GM23248 (cell line): ENCODE results near the gene CBLN1.

DNA sequence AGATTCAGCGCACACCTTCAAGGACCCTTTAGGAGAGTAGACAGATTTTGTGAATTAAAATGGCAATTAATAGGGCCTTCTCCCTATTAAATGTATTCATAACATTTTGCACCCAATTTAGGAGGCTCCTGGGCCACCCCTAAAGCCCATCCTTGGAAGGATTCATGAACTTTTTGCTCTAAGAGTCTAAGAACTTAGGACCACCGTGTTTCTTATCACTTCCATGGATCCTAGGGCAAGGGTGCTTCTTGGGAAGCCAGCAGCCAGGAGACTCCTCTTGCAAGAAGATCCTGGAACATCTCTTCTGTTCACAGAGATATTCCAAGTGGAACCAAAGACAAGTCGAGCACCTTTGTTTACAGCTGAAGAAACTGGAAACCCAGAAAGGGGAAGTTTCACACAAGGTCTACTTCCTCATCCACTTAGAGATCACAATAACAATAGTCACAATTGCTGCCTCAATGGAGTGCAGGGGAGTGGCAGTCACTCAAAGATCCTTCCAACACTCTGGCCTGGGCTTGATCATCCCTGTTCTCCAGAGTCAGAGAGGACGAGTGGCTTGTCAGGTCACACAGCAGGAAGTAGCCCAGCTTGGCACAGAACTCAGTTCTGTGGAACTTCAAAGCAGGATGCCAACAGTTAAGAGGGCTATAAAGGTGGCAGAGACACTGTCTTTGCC, 46.8 kb upstream of the SIAH1 start:
- RAMPAGE, long total RNA: no peak

GRCh38 chr16:48499171-48499855, 110.7 kb downstream of the N4BP1 start:
- RAMPAGE, long total RNA: no peak

DNA sequence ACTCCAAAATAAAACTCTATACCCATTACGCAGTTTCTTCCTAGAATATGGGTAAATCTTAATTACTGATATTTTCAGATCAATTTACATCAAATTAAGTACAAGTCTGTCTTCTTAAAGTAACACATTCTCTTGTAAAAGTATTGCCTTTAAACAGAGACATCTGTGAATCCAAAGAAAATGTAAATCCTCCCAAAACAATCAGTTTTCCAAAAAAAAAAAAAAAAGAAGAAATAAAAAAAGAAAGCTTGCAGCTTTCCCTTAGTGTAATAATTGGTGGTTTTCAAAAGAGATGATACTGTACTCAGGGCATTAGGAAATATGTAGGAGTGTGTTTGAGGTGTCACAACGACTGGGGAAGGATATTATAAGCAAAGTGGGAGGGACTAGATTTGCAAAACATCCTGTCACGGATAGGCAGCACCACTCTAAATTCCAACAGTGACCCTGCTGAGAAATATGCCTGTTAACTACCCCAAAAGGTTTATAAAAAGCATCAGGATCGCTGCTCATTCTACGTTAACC, 51.8 kb downstream of the N4BP1 start:
- RAMPAGE, long total RNA: no peak

- RAMPAGE, long total RNA: no peak
Observed at GRCh38 chr16:49281725-49282765, at the start of gene CBLN1. Gene CBLN1 (minus strand): TSS chr16:49281838.

DNA sequence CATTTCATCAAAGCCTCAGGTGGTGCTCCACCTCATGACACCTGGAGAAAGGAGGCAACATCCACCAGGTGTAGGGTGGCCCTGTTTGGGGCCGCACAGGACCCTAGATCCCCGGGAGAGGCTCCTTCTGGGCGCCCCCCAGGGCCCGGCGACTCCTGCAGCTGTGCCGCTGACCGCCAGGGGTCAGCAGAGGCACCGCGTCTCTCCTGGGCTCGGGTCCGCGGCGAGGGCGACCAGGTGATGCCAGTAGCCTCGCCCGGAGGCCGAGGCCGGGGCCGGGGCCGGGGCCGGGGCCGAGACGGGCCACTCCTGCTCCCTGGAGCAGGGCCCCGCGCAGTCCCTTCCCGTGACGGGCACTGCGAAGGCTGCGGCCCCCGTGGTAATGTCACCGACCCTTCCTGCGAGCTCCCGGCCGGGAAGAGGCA, 118.6 kb downstream of the C16orf78 start:
- RAMPAGE, long total RNA: no peak

DNA sequence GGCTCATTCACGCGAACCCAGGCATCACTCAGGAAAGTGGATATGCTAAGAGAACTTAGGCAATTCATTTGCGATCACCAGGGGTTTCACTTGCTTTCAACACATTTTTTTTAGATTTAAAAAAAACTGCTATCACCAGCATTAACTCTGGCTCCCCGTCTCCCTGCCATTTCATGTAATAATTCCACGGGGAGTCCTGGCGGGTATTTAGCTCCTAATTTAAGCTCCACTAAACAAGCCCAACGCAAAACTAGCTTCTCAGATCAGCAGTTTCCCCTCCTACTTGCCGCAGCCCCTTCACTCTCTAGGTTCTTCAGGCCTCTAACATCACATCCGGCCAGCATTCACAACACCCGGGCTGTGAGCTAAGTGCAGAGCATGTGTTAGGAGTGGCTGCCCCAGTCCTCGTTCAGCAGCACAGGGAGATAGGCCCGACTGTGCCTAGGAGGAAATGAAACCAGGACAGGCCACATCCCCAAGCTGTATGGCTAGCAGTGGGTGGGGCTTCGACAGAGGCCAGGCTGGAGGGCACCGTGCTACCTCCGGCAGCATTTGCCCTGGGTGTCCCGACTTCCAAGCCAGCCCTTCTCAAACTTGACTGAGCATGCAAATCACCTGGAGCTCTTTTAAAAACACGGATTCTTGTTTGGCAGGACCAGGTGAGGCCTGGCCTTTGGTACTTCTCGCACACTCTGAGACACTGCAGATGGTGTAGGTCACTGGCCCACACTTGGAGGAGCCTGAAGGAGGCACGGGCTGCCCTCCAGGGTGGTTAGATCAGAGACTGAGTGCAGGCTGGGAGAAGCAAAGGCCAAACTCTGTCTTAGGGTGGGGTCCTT, 201.8 kb downstream of the C16orf78 start:
- RAMPAGE, long total RNA: no peak

GRCh38 chr16:49834189-49835176, 21.4 kb downstream of the ZNF423 start:
- RAMPAGE, long total RNA: no peak

GRCh38 chr16:49854979-49855990, 627 bp downstream of the ZNF423 start:
- RAMPAGE, long total RNA: no peak

GRCh38 chr16:49856444-49857587, 904 bp upstream of the ZNF423 start:
- RAMPAGE, long total RNA: no peak

DNA sequence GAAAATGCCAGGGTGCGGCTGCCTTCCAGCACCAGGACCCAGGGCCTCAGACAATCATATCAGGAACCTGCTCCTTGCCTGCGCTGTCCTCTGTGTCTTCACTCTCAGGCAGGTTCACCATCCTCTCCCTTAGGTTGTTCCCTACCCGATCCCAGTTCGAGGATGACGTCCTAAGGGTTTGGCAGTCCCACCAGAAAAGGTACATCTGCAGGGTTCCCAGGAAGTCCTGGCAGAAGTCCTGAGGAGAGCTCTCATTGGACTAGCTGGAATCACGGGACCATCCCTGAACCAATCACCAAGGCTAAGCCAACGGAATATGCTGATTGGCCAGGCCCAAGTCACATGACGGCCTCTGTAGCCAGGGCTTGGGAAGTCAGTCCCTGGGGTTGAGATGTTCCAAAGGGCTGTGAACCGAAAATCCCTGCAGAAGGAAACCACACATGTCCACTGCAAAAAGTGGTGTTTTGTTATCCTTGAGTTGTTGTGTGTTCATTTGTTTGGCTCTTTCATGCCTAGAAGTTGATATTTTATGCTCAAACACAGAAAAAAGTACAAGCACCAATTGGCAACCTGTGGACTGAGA, 68.1 kb upstream of the ZNF423 start:
- RAMPAGE, long total RNA: no peak

DNA sequence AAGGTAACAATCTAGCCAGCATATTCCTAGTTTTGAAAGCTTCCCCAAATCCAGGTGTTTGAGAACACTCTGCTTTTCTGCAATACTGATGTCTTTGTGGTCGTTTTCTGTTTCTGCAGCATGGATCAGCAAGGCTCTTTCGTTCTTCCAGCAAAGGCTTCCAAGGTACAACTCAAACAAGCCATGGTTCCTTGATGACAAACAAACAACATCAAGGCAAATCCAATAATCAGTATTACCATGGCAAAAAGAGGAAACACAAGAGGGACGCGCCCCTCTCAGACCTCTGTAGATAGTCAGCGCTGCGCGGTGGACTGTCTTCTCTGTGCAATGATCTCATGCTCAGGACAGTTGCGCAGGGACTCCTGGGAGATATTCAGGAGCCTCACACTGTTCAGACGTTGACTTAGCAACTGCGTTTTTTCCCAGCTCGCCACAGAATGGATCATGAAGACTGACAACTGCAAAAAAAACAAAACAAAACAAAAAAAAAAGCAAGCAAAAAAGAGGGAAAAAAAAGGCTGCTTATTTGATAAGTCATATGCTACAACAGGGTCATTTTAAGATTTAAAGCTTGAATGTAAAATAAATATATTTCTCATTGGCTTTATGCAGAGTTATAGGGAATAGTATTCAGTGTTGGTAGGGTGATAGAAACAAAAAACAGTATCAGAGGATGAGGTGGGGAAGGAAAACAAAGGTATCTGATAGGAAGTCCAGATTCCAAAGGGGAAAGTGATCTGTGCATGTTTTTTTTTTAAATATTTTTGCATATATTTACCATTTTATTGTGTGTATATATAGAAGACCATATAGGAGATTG, 37.1 kb upstream of the ADCY7 start:
- RAMPAGE, long total RNA: no peak

- RAMPAGE, long total RNA: no peak
Observed at GRCh38 chr16:50244186-50244843, 22.0 kb upstream of the ADCY7 start.

DNA sequence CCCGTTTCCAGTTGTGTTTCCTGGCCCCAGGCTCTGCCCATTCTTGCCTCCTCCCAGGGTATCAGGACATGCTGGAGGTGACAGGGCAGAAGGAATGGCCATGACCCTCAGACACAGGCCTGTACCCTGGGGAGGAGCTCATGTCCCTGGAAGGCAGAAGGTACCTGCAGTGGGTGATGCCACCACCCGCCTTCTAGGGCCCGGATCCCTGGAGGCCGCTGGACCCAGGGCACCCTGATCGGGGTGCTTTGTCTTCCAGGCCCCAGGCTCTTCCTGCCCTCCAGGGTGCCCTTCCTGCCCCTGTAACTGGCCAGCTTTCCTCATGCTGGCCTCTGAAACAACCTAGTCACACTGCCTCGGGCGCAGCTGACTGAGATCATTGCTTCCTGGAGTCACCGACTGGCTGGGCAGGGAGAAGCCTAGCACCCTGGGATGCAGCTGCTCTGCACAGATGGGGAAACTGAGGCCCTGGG, 5.7 kb downstream of the ADCY7 start:
- RAMPAGE, long total RNA: no peak

- RAMPAGE, long total RNA: no peak
Observed at GRCh38 chr16:50591672-50592924, 43.9 kb downstream of the NKD1 start.

- RAMPAGE, long total RNA: no peak
Observed at GRCh38 chr16:50613324-50614034, 65.3 kb downstream of the NKD1 start.

DNA sequence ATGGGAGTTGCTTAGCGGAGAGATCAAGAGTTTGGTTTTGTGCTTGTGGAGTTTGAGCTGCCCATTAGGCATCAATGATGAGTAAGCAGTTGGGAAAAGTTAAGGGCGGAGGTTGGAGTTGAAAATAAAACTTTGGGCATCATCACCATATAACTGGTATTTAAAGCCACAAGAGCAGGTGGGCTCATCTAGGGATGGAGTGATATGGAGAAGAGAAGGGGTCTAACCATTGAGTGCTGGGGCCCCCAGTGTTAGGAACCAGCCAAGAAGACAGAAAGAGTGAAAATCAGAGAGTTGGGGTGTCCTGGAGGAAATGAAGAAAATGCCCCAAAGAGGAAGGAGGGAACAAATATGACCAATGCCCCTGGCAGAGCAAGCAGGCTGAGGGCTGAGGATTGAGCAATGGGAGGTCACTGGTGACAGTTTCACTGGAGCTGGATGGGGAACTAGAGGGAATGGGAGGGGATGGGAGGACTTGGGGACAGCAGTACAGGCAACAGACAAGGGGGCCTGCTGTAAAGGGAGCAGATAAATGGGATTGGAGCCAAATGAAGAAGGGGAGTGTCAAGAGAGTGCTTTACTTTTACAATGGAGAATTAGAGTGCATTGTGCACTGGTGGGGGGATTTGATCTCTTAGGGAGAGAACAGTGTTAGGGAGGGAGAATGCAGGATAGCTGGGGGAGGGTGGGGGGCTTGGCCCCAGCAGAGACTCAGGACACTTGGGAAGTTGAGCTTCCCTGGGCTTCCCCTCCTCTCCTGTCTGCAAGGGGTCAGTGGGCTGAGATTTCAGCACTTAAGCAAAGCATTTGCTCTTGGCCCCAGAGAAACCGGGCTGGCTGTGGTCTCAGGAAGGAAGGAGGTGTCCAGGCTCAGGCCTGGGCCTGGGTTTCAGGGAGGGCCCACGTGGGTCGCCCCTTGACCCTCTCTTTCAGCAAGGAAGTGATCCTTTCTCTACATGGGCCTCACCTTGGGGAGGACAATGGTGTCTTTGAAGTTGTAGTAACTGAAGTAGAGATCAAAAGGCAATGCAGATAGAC, 2.3 kb downstream of the NOD2 start:
- RAMPAGE, long total RNA: no peak

GRCh38 chr16:50747554-50747925, 5.7 kb downstream of the CYLD start:
- RAMPAGE, long total RNA: no peak

DNA sequence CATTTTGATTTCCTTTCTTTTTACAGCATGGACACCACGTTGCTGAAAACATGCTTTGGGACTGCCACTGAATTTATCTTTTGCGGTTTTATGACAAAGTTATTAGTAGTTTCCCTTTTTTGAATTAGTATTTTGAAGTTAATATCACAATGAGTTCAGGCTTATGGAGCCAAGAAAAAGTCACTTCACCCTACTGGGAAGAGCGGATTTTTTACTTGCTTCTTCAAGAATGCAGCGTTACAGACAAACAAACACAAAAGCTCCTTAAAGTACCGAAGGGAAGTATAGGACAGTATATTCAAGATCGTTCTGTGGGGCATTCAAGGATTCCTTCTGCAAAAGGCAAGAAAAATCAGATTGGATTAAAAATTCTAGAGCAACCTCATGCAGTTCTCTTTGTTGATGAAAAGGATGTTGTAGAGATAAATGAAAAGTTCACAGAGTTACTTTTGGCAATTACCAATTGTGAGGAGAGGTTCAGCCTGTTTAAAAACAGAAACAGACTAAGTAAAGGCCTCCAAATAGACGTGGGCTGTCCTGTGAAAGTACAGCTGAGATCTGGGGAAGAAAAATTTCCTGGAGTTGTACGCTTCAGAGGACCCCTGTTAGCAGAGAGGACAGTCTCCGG, 7.8 kb downstream of the CYLD start:
- RAMPAGE, long total RNA: no peak

GRCh38 chr16:50879865-50880783, 138.2 kb downstream of the CYLD start:
- RAMPAGE, long total RNA: no peak

GRCh38 chr16:51133633-51134021, 17.4 kb downstream of the SALL1 start:
- RAMPAGE, long total RNA: no peak